HCT116 (cell line): ENCODE data around the gene ITPRIP.

GRCh38 chr10:104064269-104064701 lies 21.4 kb downstream of the COL17A1 start:
- RRBS, result no CpG with 5 or more reads among the region's 7 CpGs

- RRBS, result no CpG with 5 or more reads among the region's 42 CpGs
Measured at GRCh38 chr10:104120728-104121787, 913 bp upstream of the SFR1 start.

DNA sequence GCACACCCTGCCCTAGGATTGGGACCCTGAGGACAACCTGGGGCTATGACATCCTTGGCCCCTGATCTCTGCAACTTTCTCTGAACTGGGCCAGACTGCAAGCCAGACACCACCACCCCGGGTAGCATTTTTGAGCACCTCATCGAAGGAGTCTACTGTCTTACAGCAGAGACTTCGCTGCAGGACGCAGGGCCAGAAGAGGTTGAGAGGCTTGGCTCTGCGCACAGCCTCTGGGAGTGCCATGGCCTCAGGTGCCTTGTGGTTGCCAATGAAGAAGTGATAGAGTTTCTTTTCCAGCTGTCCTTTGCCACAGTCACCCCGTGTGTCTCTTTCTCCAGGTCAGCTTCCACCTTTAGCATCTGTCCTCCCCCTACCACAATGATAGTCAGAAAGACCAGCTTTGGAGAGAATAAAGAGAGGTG lies 25.1 kb downstream of the ITPRIP start:
- RRBS, result no CpG with 5 or more reads among the region's 6 CpGs

- RRBS, result no CpG with 5 or more reads among the region's 9 CpGs
Measured at GRCh38 chr10:104321631-104322309, 16.5 kb downstream of the ITPRIP start.

- RRBS, result no CpG with 5 or more reads among the region's 14 CpGs
Measured at GRCh38 chr10:104333091-104333792, 5.0 kb downstream of the ITPRIP start.

DNA sequence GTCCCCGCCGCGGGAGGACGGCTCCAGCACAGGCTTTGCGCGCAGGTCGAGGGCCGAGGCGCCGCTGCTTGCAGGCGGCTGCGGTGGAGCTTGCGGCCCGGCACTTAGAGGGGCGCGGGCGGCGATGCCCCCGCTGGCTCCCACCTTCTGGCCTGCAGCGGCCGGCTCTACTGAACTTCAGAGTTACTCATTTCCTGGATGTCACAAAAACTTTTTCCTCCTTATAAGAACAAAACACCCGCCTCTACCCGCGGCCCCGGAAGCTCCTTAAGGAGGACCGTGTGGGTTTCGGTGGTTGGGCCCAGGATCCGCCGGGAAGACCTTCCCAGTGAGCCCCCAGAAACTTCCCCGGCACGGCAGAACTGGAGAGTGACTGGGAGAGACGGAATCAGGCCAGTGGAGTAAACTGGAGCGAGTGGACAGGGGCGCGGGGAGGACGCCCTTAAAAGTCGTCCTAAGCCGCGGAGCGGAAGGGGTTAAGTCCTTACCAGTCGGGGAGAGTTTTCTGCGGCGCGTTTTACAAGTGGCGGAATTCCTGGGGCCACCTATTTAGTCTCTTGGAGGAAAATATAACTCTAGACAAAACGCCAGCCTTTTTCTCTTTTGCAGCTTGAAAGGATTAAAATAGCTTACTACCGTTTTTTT lies at the start of gene ITPRIP:
Gene ITPRIP, minus strand, starts transcription at position 196 of the 645 bp plus-strand sequence.
- RRBS, result 2% methylated on average over 24 of the region's 47 CpGs

DNA sequence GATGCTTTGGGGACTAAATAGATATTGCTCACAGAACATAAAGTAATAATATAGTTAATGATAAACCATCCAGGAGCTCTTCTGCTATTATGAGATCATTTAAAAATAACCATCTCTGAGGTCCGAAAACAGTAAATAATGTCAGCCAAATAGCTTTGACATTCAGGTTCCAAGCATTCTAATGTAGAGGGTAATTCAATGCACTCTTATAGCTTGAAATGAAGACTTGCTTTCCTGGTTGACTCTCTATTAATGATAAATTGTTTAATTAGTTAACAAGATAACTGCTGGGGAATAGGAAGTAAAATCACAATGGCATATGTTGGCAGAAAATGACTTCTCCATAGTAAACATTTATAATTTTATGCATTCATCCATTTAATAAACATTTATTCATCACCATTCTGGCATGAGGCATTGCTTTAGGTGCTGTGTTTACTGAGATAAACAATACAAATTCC lies 875.6 kb downstream of the SORCS3 start:
- RRBS, result no CpG with 5 or more reads among the region's 1 CpG

- RRBS, result no CpG with 5 or more reads among the region's 6 CpGs
Measured at GRCh38 chr10:106648587-106649122, 515.9 kb downstream of the SORCS1 start.

- RRBS, result no CpG with 5 or more reads among the region's 2 CpGs
Measured at GRCh38 chr10:107689496-107689830, 525.0 kb upstream of the SORCS1 start.

DNA sequence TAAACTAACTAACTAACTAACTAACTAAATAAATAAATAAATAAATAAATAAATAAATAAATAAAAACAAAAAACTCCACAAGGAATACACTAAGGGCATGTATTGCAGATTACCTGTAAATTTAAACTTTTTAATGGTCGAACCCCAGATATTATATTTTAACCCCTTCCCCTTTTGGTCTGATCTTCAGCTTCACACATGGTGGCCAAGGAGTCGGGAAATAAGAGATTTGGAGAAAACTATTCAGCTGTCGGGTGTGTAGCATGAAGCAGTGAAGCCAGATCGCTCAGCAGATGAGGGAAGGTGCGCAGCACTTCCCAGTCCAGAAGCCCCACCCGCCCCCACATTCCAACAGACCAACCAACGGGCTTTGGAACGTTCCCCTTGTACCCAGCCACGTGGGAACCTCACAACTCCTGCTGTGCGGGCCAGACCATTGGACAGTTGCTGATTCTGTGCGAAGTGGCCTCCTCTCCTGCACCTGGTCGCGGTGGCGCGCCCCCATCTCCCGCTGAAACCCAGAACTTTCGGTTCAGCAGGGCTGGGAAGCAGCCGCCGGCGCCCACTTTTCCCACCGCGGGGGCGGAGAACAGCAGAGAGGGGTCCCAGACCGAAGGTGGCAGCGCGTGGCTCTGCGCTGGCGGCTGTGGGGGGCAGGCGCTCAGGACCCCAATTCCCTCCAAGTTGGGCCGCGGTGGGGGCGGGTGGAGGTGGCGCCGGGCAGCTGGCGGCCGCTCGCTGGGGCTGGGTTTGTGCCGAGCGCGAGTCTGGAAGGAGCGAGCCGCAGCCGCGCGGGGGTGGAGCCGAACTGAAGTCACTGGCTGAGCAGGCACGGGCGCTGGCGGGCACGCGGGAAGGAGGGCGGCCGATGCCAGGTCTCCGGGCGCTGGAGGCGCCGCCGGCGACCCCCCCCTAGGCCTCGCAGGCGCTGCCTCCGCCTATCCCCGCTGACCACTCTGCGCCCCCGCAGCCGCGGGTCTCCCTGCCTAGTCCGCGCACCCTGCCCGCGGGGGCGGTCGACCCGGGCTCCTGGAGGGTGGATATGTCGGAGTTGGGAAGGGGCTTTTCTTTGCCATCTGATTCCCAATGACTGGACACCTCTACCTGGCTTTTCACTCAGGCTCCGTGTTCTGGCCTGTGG lies 1301.5 kb upstream of the SORCS1 start:
- RRBS, result no CpG with 5 or more reads among the region's 76 CpGs

DNA sequence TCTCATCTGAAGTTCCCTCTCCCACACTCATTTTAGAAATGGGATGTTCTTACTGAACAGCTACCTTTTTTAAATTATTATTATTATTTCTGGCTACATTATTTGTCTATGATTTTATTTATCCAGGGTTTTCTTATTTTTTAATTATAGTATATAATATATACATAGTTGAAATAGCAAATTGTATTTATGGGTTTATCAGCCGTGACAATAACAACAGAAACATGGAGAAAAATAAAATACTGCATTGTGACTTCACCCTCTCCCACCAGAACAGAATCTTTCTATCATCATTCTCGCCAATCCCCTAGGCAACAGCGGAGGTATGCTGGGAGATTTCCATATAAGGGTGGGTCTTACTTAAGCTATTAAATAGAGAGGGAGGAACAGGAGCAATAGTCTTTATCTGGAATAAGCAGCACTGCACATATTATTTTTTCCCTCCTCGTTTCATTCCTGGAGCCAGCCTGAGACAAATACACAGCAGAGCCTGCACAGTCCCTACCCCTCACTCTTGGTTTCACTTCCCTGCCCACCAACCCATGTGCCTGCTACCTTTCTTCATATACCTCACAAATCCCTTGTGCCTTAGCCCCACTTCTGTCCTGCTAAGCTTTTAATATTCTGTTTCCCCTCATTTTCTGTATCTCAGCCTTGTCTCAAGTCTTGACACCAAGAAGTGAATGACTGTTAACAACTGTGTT lies 1214.9 kb downstream of the XPNPEP1 start:
- RRBS, result no CpG with 5 or more reads among the region's 4 CpGs

GRCh38 chr10:109982023-109982591 lies 25.7 kb upstream of the ADD3 start:
- RRBS, result no CpG with 5 or more reads among the region's 3 CpGs

DNA sequence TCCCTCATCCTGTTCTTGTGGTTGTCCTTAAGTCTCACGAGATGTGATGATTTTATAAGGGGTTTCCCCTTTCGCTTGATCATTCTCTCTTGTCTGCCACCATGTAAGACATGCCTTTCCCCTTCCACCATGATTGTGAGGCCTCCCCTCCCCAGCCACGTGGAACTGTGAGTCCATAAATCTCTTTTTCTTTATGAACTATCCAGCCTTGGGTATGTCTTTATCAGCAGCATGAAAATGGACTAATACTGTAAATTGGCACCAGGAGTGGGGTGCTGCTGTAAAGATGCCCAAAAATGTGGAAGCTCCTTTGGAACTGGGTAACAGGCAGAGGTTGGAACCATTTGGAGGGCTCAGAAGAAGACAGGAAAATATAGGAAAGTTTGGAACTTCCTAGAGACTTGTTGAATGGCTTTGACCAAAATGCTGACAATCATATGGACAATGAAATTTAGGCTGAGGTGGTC lies 40.3 kb downstream of the ADD3 start:
- RRBS, result no CpG with 5 or more reads among the region's 3 CpGs

DNA sequence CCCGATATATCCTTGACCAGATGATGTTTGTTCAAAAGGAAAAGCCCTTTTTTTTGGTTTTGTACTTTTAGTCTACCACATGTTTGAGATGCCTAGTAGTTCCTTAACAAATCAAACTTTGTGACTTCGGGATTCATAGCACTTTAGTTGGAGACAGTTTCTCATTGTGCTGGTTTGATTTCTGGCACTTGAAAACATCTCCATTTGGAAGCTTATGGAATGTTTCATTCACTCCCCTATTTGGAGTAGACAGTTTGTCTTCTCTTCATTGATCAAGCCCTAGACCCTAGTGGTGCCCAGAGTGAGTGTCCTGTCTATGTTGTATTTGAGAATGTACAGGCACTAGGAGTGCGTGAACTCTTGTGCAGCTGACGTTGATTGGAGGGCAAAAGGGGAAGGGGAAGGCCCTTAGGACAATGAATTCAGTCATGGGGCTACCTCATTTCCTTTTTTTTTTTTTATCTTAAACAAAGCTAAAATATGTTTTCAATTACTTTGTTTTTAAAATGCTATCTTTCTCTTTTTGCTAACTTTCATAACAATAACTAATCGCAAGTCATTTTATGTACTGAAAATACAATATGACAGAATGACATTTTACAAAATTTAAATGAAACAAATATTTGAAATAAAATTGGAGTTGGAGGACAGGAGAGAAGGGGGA lies 66.5 kb downstream of the ADD3 start:
- RRBS, result no CpG with 5 or more reads among the region's 5 CpGs

- RRBS, result no CpG with 5 or more reads among the region's 4 CpGs
Measured at GRCh38 chr10:110141277-110141675, 66.1 kb upstream of the MXI1 start.

- RRBS, result no CpG with 5 or more reads among the region's 10 CpGs
Measured at GRCh38 chr10:110176167-110176620, 31.2 kb upstream of the MXI1 start.

DNA sequence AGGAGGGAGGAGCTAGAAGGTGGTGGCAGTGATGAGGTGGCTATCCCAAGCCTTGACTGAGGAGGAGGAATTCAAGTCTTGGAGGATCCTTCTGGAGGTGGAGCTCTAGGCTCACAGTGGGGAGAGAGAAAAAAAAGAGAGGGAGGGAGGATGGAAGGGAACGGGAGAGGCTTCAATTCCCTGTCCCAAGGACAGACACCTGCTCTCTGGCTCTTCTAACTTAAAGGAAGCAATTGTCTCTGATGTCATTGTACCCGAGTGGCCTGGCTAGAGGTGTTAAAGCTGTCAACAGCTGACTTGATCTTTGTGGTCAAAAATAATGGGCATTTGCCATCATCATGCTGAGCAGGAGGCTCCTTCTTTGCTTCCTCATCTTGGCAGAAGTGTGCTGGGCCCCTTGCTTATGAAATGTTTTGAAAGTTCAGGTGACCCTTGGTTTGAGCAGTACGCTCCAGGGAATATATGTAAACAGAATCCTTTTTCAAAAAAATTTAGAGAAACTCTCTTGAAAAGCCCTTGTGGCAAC lies 8.4 kb downstream of the MXI1 start:
- RRBS, result no CpG with 5 or more reads among the region's 3 CpGs

- RRBS, result no CpG with 5 or more reads among the region's 9 CpGs
Measured at GRCh38 chr10:110399255-110400004, 94.7 kb upstream of the SMNDC1 start.

GRCh38 chr10:110417105-110417853 lies 80.4 kb upstream of the DUSP5 start:
- RRBS, result no CpG with 5 or more reads among the region's 8 CpGs

DNA sequence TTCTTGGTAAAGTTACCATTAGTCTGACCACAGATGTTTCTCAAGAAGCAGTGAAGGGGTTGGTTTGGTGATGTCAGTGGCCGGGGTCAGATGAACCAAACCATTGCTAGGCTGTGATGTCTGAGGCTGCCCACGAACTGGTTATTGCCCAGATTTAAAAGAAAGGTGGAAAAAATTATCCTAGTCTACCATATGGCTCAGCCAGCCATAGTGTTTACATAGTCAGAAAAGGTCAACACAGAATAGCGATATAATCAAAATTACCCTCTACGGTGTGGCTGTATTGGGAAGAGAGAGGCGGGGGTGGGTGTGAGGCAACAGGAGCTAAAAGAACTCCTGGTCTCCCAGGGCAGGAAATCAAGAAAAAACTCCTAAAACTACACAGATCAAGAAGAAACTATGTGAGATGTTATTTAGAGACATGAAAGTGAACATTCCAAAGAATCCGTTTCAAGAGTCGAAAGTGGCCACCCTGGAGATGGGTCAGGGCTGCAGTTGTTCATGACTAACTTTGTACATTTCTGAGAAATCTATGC lies 71.5 kb upstream of the DUSP5 start:
- RRBS, result no CpG with 5 or more reads among the region's 7 CpGs